ENCODE results near the gene TBC1D26.

DNA sequence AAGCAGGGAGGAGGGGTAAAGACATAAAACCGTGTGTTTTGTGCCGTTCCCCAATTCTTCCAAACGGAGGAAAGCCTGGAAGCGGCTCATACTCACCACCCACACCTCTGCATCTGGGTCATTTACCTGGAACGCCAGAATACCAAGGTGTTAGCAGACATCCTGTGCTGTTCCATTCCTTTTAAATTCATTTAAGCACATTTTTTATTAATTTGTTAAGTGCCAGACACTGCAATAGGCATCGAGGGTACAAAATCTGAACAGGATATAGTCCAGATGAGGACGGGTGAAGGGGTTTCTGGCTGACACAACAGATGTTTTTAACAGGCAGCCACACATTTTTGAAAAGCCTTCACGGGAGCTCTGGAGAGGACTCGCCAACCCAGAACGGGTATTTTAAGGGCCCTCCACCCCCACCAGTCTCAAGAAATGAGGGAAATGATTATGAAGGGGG, 861 bp downstream of the TMEM220 start:
- RAMPAGE, long total RNA: no peak
- RRBS: no CpG with 5 or more reads among the region's 10 CpGs

- RAMPAGE, long total RNA: no peak
- RRBS: no CpG with 5 or more reads among the region's 3 CpGs
Measured at GRCh38 chr17:10784810-10785140, 19.1 kb downstream of the TMEM238L start.

DNA sequence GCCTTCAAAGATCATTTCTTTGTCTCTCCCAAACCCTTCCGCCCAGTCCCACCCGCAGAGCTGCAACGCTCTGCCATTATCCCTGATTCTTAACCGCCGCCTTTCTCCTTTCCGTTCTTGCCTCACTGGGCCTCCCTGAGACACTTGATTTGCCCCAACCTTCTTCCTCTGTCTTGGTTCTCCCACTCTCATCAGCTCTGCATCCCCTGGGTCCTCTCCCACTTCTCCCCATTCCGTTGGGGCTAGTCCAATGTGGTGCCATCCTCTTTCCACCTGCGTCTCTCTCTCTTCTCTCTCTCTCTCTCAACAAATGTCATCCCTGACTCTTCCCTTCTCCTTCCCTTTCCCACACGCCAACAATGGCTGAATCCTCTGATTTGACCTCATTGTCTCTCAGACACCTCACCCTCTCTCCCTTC, 501 bp upstream of the ZNF18 start:
- RAMPAGE, long total RNA: no peak
- RRBS: no CpG with 5 or more reads among the region's 9 CpGs

- RAMPAGE, long total RNA: no peak
- RRBS: no CpG with 5 or more reads among the region's 3 CpGs
Measured at GRCh38 chr17:12077734-12078278, 57.1 kb downstream of the MAP2K4 start.

- RAMPAGE, long total RNA: no peak
- RRBS: no CpG with 5 or more reads among the region's 4 CpGs
Measured at GRCh38 chr17:12815424-12816221, 26.3 kb downstream of the ARHGAP44 start.

GRCh38 chr17:13596528-13596845, 5.2 kb downstream of the HS3ST3A1 start:
- RAMPAGE, long total RNA: no peak
- RRBS: no CpG with 5 or more reads among the region's 5 CpGs

GRCh38 chr17:13776074-13776687, 174.5 kb upstream of the HS3ST3A1 start:
- RAMPAGE, long total RNA: no peak
- RRBS: no CpG with 5 or more reads among the region's 8 CpGs

GRCh38 chr17:14201573-14202218, 35.0 kb downstream of the CDRT15 start:
- RAMPAGE, long total RNA: no peak
- RRBS: no CpG with 5 or more reads among the region's 7 CpGs

- RAMPAGE, long total RNA: no peak
- RRBS: no CpG with 5 or more reads among the region's 15 CpGs
Measured at GRCh38 chr17:14304823-14305610, 4.1 kb downstream of the HS3ST3B1 start.

DNA sequence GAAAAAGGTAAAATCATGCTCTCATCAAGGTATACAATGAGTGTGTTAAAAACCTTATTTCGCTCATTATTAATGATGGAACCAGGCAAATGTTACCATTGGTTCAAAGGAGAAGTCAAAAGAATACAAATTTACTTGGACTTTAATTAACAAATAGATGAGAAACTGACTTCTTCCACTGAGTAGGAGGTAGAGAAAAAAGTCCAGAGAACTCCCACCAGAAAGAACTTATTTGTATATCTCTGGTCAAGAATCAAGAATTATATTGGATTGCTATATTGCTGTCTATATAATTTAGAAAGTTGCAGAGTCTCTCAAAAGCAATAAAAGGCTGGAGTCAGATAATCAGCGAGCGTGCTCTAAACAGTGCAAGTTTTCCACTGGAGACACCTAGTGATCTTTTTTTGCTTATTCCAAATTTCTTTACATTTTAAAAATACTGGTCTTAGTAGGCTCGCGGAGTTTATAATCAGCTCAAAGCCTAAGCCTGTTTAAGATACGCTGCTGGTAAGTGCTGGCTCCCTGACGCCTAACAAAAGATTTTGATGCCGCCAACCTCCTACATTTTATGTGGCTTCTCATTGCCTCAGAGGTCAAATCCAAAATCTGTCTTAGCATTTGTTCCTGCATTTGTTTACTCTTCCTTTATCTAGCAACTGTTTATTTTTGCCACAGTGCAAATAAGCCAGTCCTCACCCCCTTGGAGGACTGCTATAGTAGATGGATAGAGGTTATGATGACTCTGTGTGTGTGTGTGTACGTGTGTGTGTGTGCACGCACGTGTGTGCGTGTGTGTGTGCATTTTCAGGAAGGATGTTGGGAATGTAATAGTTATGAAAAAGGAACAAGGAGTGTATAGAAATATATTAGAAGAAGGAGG, 24.6 kb downstream of the HS3ST3B1 start:
- RAMPAGE, long total RNA: no peak
- RRBS: no CpG with 5 or more reads among the region's 12 CpGs

DNA sequence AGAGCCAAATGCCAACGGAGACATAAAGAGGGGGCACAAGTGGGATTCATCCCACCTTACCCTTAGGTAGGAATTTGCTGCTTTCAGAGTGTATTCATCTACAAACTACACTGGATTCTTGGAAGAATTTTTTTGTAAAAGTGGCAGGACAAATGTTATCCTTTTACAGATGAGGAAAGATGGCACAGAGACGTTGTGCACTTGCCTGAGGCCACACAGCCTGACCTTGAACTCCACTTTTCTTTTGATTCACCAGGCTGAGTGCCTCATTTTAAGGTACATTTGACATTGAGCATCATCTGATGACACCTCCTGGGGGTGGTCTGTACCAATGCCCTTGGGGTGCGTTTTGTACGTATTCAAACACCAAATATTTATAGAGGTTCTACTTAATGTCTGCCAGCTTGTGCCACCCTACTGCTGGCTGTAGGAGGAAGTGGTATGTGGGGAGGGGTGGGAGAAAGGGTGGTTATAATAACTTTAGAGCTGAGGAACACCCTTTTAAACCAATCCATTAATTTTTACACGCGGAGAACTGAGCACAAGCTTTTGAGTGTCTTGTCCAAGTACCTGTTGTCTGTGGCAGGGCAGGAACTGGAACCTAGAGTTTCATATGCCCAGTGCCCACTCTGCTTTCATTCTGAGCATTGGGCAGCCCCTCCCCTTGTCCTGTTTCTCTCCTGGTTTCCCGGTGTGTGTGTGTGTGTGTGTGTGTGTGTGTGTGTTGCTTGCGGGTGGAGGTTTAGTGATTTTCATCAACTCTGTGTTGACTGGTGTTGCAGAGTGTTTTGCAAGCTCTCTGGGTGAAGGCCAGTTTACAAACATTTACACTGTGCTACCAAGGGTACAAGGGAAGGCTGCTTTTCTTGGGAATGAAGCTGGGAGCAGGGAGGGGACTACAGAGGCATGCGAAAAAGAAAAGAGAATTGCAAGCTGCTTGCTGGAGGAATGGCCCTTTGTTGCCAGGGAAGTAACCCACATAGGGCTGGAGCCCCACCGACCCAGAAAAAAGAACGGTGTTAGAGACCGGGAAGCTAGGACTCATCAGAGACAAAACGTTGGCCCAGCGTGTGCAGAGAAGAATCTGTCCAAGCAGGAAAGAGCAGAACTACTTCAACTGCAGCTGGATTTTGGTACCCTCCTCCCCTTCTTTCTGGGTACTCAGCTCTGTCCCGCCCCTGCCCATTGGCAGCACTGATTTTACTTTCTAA, 29.4 kb downstream of the HS3ST3B1 start:
- RAMPAGE, long total RNA: no peak
- RRBS: no CpG with 5 or more reads among the region's 15 CpGs

GRCh38 chr17:14428174-14428580, 127.3 kb downstream of the HS3ST3B1 start:
- RAMPAGE, long total RNA: no peak
- RRBS: no CpG with 5 or more reads among the region's 8 CpGs

DNA sequence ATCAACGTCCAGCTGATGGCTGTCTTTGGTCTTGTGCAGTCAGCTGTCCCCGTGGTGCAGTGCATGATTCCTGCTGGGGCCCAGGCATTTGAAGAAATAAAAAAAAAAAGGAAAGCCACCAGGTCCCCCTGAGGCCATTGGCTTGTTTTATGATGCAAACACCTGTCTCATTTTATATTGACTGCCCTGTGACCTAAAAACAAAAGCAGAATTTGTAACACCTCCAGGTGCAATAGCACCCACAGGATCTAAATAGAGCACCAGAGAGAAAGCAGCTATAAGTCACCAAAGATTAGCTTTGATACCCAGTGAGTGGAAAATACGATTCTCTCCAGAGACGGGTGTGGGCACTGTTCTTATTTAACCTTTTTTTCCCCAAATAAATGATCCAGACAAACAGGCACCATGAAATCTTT, 258.8 kb downstream of the HS3ST3B1 start:
- RAMPAGE, long total RNA: no peak
- RRBS: no CpG with 5 or more reads among the region's 4 CpGs

DNA sequence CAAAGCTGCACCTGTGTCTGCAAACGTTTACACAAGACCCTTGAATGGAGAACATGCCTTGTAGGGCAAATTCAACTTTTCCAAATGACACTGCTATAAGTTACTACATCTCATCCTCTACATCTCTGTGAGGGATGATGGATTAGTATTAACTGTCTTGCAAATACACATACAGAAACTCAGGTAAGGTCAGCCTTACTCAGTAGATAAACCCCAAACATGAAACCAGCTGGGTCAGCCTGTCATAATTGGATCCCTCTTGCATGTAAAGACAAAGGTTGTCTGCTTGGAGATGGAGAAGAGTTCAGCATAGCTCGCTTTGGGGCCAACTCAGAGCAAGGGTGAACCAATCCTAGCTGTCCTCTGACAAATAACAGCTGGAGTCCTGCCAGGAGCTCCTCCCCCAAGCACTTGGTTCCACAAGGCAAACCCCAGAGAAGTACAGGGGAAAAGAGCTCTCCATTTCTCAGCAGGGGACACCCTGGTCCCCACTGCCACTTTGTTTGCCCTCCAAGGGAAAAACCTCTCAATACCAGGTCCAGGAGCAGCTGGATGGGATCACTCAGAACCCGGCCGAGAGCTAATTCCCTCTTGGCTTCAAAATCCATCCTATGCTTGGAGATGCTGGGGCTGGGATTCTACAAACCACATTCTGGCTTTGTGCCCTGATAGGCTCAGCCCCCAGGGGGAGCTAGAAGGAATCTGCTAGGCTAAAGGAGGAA, 31.0 kb downstream of the CDRT4 start:
- RAMPAGE, long total RNA: no peak
- RRBS: no CpG with 5 or more reads among the region's 4 CpGs

- RAMPAGE, long total RNA: no peak
- RRBS: no CpG with 5 or more reads among the region's 9 CpGs
Measured at GRCh38 chr17:15475313-15476242, 8.2 kb upstream of the CDRT4 start.

GRCh38 chr17:15732028-15732567, at the start of gene TBC1D26:
TSS of gene TBC1D26 (plus strand) at chr17:15732283.
- RAMPAGE, long total RNA: no peak
- RRBS: no CpG with 5 or more reads among the region's 10 CpGs

- RAMPAGE, long total RNA: no peak
- RRBS: no CpG with 5 or more reads among the region's 4 CpGs
Measured at GRCh38 chr17:16003530-16004707, 4.3 kb downstream of the TTC19 start.

- RAMPAGE, long total RNA: no peak
- RRBS: no CpG with 5 or more reads among the region's 4 CpGs
Measured at GRCh38 chr17:16024763-16025386, 25.3 kb downstream of the TTC19 start.

DNA sequence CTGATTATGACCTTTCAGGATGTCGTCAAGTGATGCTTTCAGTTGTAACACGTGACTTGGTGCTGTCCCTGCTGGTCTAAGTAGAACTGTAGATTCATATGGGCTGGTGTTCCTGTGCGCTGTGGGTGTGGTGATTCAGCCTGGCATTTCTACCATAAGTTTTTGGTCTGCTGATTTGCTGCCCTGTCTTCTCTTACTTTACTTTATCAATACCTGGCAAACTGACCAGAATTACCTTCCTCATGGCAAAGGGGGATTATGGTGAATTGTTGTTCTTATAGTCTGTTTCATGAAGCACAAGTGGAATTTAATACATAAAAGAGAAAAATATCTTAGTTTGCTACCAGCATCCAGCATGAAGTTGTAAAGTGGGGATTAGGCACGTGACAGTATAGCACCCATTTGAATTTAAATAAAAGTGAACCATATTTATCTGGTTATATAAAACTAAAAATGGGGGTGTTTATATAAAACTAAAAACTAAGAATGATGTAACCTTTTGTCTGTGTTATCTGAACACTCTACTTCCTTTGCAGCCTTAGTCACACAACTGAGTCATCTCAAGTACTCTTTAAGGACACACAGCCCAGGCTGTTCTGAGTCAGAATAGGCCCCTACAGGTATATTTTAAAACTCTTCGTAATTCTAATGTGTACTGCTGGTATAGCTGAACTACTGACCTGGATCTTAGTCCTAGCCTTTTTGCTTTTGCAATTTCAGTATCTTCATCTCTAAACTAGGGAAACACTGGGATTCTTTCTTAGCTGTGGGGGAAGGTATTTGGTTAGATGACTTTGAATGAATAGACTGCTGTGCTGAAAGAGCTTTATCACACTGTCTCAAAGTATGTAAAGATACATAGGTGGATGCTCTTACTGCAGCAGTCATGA, 28.3 kb downstream of the TTC19 start:
- RAMPAGE, long total RNA: no peak
- RRBS: no CpG with 5 or more reads among the region's 5 CpGs

GRCh38 chr17:16037304-16038093, 37.9 kb downstream of the TTC19 start:
- RAMPAGE, long total RNA: no peak
- RRBS: no CpG with 5 or more reads among the region's 2 CpGs

Data from epithelial cell of proximal tubule (primary cell).